NCI-H460 (cell line): ENCODE measurements around a stretch of chr4.

RAMPAGE:
- cytosol, long total RNA = no peak
- long total RNA = no peak
- nucleus, long total RNA = no peak
These were observed 192.3 kb downstream of the SPRY1 start for GRCh38 chr4:123588917-123589290.

RAMPAGE:
- cytosol, long total RNA = no peak
- long total RNA = no peak
- nucleus, long total RNA = no peak
These were observed 204.8 kb downstream of the SPRY1 start for GRCh38 chr4:123601344-123601794.

DNA sequence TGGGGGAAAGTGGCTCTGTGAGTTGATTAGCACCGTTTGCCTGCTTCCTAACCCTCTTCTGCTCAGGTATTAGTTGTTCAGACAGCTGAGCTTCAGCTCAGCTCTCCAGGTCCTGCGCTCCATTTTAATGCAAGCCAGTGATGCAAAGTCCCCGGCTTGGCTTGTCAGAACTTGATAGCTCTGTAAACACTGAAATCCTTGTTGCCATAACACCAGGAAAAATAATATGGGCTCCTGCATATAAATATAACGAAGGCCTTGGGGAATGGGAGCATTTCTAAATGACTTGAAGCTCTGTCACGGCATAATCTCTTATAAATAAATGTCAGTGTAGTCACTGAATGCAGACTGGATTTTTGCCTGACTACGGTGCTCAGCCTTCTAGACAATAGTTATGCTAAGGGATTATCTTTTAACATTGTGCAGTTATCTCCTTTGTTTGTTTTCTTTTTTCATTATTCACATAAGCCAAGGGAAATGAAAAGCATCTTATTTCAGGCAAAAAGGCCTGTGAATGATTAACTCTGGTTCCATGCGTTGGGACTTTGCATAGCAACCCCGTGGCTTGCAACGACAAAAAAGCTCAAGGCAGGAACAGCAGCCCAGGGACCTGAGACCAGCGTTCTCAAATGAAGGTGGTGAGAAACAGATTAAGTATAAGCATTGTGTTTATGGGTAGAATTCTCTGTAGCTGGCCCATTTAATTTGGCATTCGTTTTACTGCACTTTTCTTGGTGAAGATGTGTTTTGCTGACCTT lies 253.3 kb downstream of the SPRY1 start:
RAMPAGE:
- cytosol, long total RNA = no peak
- long total RNA = no peak
- nucleus, long total RNA = no peak

GRCh38 chr4:123788414-123788941 lies 391.9 kb downstream of the SPRY1 start:
RAMPAGE:
- cytosol, long total RNA = no peak
- long total RNA = no peak
- nucleus, long total RNA = no peak

GRCh38 chr4:123832006-123832626 lies 435.5 kb downstream of the SPRY1 start:
RAMPAGE:
- cytosol, long total RNA = no peak
- long total RNA = no peak
- nucleus, long total RNA = no peak

RAMPAGE:
- cytosol, long total RNA = no peak
- long total RNA = no peak
- nucleus, long total RNA = no peak
These were observed 496.4 kb downstream of the SPRY1 start for GRCh38 chr4:123892775-123893584.

RAMPAGE:
- cytosol, long total RNA = no peak
- long total RNA = no peak
- nucleus, long total RNA = no peak
These were observed 589.4 kb downstream of the SPRY1 start for GRCh38 chr4:123985990-123986356.

RAMPAGE:
- cytosol, long total RNA = no peak
- long total RNA = no peak
- nucleus, long total RNA = no peak
These were observed 652.2 kb downstream of the ANKRD50 start for GRCh38 chr4:124060011-124061073.

DNA sequence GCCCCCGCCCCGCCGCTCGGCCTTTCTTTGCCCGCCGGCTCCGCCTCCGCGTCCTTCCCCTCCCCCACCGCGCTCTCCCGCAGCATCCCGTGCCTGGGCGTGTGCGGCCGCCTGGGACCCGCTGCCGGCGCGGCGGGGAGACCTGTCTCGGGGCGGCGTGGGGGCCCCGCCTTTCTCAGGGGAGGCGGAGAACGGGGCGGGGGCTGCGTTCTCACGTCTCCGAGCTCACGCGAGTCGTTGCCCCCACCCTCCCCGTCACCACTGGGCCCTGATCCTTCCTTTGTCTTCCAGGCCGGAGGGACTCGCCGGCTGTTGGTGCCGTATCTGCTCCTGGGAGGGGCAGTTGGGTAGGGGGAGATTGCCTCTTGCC lies 253 bp upstream of the ANKRD50 start:
RAMPAGE:
- cytosol, long total RNA = no peak
- long total RNA = no peak
- nucleus, long total RNA = no peak

DNA sequence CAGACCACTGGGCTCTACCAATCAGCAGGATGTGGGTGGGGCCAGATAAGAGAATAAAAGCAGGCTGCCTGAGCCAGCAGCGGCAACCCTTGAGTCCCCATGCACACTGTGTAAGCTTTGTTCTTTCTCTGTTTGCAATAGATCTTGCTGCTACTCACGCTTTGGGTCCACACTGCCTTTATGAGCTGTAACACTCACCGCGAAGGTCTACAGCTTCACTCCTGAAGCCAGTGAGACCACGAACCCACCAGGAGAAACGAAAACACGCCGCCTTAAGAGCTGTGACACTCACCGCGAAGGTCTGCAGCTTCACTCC lies 122.1 kb upstream of the FAT4 start:
RAMPAGE:
- cytosol, long total RNA = no peak
- long total RNA = no peak
- nucleus, long total RNA = no peak

GRCh38 chr4:125323301-125324446 lies 8.9 kb downstream of the FAT4 start:
RAMPAGE:
- cytosol, long total RNA = no peak
- long total RNA = no peak
- nucleus, long total RNA = no peak

RAMPAGE:
- cytosol, long total RNA = no peak
- long total RNA = no peak
- nucleus, long total RNA = no peak
These were observed 100.4 kb downstream of the FAT4 start for GRCh38 chr4:125415025-125415768.

GRCh38 chr4:126144735-126145316 lies 830.1 kb downstream of the FAT4 start:
RAMPAGE:
- cytosol, long total RNA = no peak
- long total RNA = no peak
- nucleus, long total RNA = no peak

GRCh38 chr4:126740322-126741147 lies 892.2 kb upstream of the INTU start:
RAMPAGE:
- cytosol, long total RNA = no peak
- long total RNA = no peak
- nucleus, long total RNA = no peak

DNA sequence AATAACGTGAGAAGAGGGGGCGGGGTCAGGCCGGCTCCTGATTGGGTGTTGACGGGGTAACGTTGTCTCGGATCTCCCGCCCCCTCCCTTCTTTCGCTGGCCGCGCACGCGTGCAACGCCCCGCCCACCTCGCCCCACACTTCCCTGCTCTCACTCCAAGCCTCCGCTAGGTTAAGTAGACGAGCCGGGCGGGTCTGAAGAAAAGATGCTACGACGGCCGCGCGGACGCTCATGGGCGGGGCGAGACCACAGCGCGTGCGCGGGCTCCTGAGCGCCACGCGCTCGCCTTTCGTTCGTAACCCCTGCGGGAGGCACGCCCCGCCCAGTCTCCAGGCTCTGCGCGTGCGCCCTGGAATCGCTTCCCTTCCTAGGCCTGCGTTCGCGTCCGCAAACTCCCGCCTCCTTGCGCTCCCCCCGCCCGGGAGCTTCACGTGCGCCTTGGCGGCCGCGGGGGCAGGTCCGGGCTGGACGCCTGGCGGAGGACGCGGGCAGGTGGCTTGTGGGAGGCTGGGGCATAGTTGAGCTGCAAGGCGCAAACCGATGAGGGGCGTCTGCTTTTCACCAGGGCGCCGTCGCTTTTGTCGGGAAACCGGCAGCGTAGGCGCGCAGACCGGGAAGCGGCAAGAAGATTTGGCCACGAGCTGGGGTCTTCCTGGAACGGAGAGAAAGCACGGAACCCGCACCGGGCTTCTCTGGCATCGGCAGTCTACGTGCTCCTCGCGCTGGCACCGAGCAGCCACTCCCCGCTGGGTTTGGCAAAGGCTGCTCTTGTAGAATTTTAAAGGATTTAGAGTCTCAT lies 466 bp upstream of the PGRMC2 start:
RAMPAGE:
- cytosol, long total RNA = no peak
- long total RNA = no peak
- nucleus, long total RNA = start-site peak on the plus strand centred at position 465 of the sequence, 71 bp wide, 22 and 8 reads in 2 replicates

GRCh38 chr4:128737146-128737473 lies 72.4 kb upstream of the JADE1 start:
RAMPAGE:
- cytosol, long total RNA = no peak
- long total RNA = no peak
- nucleus, long total RNA = no peak

DNA sequence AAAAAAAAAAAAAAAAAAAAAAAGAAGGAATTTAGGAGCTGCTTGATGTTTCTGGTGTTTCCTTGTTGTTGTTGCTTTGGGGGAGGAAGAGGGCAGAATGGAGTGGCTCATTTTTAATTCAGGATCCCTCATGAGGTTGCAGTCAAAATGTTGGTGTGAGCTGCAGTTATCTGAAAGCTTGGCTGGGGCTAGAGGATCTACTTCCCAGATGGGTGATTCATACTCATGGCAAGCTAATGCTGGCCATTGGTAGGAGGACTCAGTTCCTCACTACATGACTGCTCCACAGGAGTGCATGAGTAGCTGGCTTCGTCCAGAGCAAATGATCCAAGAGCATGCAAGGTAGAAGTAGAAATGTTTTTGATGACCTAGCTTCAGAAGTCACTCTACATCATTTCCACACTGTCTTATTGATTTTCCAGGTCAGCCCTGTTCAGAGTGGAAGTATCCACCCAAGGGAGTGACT lies 26.3 kb upstream of the JADE1 start:
RAMPAGE:
- cytosol, long total RNA = no peak
- long total RNA = no peak
- nucleus, long total RNA = no peak

RAMPAGE:
- cytosol, long total RNA = no peak
- long total RNA = no peak
- nucleus, long total RNA = no peak
These were observed 37.7 kb downstream of the JADE1 start for GRCh38 chr4:128847121-128847768.

DNA sequence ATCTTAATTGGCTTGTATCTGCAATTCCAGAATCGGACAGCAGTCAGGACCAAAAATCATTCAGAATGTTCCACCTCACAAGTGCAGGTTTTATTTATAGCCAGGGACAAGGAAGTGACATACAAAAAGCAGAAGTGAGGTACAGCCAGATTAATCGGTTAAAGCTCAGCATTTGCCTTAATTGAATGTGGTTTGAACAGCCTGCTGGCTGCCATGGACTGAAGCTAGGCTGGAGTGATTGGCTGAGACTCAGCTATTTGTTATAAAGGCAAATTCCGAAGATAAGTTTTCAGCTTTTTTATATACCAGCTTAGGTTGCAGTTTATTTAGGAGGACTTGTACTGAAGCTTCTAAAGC lies 932.6 kb downstream of the C4orf33 start:
RAMPAGE:
- cytosol, long total RNA = no peak
- long total RNA = no peak
- nucleus, long total RNA = no peak

DNA sequence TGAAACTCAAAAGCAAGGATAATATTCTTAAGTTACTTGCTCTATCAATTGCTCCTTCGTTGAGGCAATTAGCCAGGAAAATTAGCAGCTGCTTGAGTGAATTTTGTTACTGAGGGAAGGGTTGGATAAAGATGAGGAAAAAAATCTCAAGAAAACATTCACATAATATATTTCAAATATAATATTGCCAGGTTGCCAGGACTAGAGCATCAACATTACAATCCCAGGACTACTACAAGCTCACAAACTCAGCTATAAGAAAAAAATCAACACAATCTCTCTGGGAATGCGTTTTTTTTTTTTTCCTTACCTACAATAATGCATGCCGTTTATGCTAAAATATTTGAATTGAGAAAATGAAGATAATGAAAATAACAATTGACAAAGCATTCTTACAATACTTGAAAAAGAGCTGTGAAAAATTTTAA lies 1129.1 kb downstream of the C4orf33 start:
RAMPAGE:
- cytosol, long total RNA = no peak
- long total RNA = no peak
- nucleus, long total RNA = no peak